ENCODE measurements around the genes RGL2, CUTA and BAK1.

- RRBS, result no CpG with 5 or more reads among the region's 8 CpGs
Measured at GRCh38 chr6:33297379-33297633, 1.4 kb downstream of the RGL2 start.

DNA sequence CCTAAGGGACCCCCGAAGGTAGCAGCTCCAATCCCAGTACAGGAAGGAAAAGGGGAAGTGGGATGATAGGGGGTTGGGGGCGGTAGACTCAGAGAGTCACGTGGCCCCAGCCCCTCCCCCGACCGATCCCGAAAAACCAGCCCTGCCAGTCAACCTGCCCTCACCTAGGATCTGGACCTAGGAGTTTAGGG lies 1.2 kb downstream of the RGL2 start:
- RRBS, result no CpG with 5 or more reads among the region's 6 CpGs

GRCh38 chr6:33298550-33299121 lies at the start of gene RGL2:
RGL2 (minus strand) TSS chr6:33298942.
- RRBS, result 17% methylated on average over 5 of the region's 43 CpGs

DNA sequence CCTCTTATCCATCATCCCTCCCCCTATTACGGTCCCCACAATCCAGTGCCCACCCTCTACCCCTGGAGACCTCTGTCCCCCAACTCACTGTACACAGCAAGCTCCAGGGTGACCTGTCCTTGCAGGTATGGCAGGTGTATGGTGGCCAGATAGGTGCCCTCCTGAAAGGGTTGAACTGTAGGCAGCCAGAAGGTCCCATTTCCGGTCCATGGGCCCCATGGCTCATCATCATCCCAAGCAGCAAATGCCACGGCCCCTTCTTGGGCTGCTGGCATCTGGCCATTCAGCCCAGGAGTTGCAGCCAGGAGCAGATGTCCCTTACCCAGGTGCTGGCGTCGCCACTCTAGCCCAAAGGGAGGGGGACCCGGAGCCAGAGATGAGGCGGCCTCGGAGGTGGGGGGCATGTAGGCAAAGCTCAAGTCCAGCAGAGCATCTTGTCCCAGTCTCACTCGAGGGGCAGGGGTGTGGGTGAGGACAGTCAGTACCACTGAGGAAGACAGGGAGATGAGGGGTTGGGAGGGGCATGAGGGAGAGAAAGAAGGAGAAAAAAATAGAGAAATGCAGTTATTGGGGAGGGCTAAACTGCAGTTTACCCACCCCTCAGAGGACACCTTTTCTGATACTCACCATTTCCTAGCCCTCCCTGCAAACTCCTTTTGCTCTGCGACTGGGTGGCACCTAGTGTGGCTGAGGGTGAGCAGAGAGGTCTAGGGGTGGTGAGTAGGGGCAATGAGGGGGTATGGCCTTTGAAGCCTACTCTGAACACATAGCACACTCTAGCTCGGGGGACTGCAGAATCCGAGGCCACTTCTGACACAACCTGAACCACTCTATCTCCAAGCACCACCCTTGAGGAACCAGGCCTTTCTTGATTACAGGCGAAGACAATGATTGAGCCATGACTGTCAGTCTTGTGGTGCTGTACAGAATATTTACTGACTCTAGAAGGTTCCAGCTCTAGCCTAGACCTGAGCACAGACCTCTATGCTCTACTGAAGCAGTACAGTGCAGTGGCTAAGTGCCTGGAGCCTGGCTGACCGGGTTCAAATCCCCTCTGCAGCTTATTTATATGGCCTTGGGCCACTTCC lies 6.5 kb upstream of the RGL2 start:
- RRBS, result no CpG with 5 or more reads among the region's 14 CpGs

DNA sequence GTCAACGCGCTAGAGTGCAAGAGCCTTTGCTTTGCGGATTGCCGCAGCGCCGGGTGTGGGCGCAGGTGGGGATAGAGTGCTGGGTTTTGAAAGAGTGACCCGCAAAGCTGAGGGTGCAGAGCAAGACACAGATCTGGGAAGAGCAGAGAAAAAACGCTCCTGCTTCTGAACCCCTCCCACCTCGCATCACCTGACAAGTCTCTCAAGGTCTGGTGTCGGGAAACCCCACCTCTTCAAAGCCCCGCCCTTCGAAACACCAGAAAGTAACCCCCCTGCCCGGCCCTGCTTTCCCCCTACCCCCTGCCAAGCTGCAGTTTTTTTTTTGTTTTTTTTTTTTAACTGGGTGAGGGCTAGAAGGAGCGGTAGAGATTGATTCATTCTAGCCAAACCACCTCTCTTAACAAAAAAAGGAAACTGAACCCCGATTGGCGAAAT lies 1.2 kb downstream of the TAPBP start:
- RRBS, result no CpG with 5 or more reads among the region's 17 CpGs

DNA sequence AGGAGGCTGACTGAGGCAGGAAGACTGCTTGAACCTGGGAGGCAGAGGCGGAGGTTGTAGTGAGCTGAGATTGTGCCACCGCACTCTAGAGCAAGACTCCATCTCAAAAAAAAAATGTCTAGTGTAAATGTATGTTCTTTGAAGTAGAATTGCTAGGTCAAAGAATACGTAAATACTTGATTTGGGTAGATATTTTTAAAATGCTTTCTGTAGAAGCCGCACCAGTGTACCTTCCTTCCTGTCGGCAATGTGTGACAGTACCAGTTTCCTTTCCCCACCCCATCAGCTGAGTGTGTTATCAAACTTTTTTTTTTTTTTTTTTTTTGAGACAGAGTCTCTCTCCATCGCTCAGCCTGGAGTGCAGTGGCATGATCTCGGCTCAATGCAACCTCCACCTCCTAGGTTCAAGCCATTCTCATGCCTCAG lies 14.7 kb upstream of the SMIM40 start:
- RRBS, result no CpG with 5 or more reads among the region's 7 CpGs

GRCh38 chr6:33417788-33418566 lies at the start of gene CUTA:
CUTA (minus strand) TSS chr6:33418107.
- RRBS, result no CpG with 5 or more reads among the region's 51 CpGs

- RRBS, result 4% methylated on average over 47 of the region's 103 CpGs
Measured at GRCh38 chr6:33427422-33428443, 7.9 kb downstream of the SYNGAP1 start.

DNA sequence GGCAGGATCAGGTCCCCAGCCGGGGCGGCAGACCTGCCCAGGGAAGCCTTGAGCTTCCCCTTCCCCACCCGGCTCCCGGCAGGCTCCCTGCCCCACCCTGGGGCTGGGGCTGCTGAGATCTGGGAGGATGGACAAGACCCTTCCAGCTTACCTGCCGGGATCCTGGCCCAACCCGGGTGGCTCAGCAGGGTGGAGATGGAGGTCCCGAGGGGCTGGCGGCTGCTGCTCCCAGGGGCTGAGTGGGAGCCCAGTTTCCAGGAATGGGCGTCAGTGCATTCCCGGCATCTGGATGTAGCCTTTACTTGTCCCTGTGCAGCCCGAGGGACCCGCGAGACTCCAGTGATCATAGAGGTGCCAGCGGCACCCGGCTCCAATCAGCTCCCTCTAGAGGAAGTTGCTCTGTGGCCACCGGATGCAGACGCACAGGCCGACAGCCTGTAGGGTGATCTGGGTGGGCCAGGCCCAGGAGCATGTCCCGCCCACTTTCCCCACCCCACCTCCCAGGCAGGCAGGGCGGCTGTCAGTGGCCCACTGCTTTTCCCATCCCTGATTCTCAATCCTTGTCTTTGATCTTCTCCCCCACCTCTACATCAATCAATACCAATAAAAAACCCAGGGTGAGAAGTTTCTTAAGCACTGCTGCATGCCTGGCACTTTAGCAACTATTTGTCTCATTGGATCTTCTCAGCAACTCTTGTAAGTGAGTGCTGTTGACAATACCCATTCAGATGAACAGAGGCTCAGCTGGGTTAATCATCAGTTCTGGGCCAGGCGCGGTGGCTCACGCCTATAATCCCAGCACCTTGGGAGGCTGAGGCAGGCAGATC lies at the start of gene BAK1:
TSS of gene BAK1 (minus strand) at position 403 of the 827 bp plus-strand sequence.
- RRBS, result 4% methylated on average over 8 of the region's 23 CpGs

- RRBS, result no CpG with 5 or more reads among the region's 6 CpGs
Measured at GRCh38 chr6:33624115-33624646, 3.1 kb downstream of the ITPR3 start.

DNA sequence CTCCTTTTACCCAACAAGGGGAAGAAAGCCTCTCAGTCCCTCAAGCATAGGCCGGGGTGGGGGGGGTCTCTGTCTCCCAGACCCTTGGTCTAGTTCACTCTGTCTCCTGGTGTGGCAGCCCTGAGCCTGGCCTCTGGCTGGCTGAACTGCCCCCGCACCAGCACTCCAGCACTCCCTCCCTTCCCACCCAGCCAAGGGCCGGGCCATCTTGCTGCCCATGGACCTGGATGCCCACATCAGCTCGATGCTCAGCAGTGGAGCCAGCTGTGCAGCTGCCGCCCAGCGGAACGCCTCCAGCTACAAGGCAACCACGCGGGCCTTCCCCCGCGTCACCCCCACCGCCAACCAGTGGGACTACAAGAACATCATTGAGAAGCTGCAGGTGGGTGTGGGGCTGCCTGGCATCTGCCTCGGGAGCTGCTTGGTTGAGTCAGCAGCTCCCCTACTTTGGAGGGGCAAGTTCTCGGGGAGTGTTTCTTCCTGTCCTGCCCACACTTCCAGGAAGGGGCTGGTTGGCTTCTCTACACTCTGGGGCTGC lies 28.4 kb downstream of the UQCC2 start:
- RRBS, result no CpG with 5 or more reads among the region's 14 CpGs

DNA sequence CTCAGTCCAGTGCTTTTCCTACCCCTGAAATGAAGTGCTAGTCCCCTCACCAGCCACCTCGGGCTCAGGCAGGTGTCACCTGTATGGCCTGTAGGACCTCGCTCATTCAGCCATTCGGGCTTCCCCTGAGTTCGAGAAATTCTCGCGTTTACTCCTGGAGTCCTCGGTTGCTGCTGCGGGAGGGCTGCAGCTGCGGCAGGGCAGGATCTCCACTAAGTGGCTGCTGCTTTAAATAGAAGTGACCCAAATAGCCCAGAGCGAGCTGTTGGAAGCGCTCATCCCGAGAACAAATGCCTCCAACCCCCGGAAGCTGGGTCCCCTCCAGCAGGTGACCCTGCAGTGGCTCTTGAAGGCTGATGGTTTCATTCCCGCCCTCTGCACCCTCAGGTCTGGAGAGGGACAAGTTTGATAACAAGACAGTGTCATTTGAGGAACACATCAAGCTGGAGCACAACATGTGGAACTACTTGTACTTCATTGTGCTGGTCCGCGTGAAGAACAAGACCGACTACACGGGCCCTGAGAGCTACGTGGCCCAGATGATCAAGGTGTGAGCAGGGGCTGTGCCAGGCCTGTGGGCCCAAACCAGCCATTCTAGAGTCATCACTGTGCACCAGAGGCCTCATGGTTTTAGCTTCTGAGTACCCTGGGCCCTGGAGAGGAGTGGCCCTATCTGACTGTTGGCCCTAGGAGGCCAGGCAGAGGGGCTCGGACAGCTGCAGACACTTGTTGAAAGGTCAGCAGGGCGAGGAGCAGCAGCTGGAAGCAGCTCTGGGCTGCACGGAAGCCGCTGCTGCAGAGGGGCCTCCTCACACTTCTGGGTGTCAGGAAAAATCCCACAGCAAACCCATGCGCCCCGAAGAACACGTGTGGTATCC lies 18.1 kb downstream of the UQCC2 start:
- RRBS, result no CpG with 5 or more reads among the region's 26 CpGs

DNA sequence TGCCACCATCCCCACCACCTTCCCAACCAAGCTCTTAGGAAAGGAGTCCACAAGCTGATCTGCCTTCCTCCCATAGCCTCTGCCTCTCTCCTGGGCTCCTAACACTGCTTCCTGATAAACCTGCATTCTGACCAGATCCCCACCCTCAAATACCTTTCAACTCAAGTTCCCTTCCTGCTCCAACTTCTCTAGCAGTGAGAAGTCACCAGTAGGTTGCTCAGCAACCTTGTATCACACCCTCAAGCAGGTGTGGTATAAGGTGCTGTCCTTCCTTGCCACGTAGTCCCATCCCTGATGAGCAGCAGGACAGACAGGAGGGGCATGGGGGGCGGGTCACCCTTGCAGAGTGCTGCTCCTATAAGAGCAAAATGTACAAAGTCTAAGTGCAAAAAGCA lies 6.9 kb downstream of the UQCC2 start:
- RRBS, result no CpG with 5 or more reads among the region's 2 CpGs

DNA sequence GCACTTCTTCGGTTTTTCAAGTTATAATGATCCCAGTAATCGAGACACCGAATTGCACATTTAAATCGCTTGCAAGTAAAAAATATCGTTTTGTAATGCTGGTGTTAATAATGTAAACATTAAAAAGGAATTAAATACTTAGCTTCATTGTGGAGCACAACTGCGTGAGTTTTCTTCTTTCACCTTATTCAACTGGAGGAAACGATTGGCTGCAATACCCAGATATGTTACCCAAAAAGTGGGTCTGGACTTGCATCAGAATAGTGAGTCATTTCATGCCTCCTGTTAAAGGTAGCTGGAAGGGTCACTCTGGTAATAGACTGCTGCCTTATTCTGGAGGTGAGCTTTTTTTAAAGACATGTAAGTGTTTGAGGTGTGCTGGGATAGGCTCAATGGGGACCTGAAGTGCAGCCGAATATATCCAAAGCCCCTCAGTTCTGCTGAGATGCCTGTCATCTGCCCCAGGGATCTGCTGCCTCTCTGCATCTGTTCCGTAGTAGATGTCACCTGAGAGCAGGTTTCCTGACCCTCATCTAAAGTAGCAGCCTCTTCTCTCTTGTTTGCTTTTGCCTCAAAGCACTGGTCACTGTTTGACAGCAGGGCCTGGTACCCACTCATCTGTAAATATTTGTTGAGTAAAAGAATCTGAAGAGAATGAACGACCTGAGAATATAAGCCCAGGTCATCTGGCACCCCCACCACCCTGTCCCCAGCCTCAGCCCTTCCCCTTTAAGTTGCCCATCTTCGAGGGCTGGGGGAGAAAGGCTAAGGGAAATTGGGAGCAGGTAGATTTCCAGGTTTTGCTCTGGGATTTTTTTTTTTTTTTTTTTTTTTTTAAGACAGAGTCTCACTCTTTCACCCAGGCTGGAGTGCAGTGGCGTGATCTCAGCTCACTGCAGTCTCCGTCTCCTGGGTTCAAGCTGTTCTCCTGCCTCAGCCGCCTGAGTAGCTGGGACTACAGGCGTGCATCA lies 5.6 kb upstream of the UQCC2 start:
- RRBS, result no CpG with 5 or more reads among the region's 15 CpGs

GRCh38 chr6:33779650-33780529 lies 9.0 kb downstream of the LEMD2 start:
- RRBS, result no CpG with 5 or more reads among the region's 23 CpGs

DNA sequence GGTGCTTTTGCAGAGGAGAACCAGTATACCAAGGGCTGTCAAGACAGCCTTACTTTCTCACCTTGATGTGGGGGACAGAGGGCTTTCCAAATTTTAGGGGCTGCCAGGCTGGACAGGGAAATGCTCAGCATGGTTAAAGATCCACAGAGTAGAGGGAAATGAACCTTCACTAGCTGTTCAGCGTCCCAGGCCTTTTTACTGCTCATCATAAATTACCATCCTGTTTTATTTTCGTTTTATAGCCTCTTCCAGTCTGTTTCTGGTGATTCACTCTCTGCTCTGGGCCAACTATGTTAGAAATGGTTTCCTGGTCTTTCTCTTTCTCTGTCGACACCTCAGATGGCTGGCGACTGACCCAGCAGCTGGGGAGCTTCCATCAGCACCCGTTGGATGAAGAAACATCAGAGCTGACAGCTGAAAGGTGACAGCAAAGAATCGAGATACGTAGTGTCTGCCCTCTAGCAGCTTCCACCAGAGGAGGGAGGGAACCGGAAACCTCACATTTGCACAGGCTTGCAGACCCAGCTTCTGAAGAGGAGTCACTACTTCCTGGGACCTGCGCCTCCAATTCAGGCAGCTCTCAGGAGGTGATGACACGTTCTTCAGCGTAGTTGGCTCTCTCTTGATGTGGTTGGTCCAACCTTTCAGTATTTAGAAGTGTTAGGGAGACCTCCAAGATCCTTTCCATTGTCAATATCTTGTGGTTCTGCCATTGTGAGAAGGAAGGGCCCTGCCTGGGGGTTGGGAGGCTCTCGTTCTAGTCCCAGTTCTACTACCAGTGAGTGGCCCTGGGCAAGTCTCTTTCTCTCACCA lies 82.9 kb upstream of the MLN start:
- RRBS, result no CpG with 5 or more reads among the region's 12 CpGs

- RRBS, result 37% methylated on average over 6 of the region's 37 CpGs
Measured at GRCh38 chr6:34056001-34056917, 89.6 kb downstream of the GRM4 start.

GRCh38 chr6:34205495-34205862 lies 31.2 kb upstream of the HMGA1 start:
- RRBS, result no CpG with 5 or more reads among the region's 3 CpGs

- RRBS, result 89% methylated on average over 31 of the region's 76 CpGs
Measured at GRCh38 chr6:34235240-34236024, 1.2 kb upstream of the HMGA1 start.

- RRBS, result no CpG with 5 or more reads among the region's 8 CpGs
Measured at GRCh38 chr6:34242865-34243690, 5.7 kb downstream of the SMIM29 start.

Data from Jurkat, Clone E6-1 (cell line).